ENCODE results near the genes CCDC136, KCP, SMKR1 and NRF1.

DNA sequence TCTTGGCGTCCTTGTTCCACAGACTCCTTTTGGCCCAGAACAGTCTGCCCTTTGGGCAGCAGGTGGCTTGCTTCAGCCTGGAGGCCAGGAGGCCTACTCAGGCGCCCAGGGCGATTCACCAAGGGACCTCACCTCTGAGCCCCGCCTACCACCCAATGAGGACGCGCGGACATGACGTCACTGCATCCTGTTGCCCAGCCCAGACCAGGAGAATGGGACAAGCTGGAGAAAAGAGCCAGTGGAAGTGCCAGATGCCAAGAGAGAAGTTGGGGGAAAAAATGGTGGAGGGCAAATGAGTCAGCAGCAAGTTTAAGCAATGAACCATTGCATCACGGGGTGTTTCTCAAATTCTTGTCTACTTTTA, 24.1 kb upstream of the LEP start:
- RRBS = no CpG with 5 or more reads among the region's 9 CpGs

- RRBS = no CpG with 5 or more reads among the region's 7 CpGs
Measured at GRCh38 chr7:128335355-128336164, 8.1 kb downstream of the RBM28 start.

- RRBS = no CpG with 5 or more reads among the region's 5 CpGs
Measured at GRCh38 chr7:128459329-128459844, 3.7 kb downstream of the HILPDA start.

DNA sequence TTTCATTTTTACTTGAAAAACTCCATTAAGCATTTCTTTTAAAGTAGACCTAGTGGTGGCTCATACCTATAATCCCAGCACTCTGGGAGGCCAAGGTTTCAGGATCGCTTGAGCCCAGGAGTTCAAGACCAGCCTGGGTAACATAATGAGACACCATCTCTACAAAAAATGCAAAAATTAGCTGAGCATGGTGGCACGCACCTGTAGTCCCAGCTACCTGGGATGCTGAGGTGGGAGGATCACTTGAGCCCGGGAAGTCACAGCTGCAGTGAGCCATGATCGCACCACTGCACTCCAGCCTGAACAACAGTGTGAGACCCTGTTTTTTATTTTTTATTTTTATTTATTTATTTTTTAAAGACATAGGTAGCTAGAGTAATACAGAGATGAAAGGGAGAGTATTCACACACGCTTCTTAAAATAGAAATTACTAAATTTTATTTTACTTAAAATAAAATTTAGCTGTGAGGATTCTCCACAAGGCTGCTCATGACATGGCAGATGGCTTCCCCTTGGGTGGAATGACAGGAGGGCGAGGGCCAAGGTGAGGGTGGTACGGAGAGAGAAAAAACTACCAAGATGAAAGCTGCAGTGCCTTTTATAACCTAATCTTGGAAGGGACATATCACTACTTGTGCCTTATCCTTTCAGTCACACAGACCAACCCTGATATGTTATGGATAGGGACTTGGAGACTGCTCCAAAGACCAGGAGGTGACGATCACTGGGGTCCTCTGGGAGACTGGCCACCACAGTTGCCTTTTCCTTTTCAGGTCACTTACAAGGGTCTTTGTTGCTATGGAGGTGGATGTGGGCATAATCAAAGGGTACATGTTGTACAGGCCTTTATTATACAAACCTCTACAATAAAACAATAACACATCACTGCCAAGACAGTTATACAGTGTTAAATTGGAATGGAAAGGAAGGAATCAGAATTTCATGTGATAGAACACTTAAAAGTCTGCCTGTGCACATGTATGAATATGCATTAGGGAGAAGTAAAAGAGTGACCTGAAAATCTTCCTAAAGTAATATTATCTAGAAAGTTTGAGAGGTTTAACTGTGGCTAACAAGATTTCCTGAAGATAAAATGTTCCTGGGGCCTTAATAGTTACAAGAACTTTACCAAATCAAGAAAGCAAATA, 12.3 kb upstream of the GARIN1A start:
- RRBS = no CpG with 5 or more reads among the region's 8 CpGs

DNA sequence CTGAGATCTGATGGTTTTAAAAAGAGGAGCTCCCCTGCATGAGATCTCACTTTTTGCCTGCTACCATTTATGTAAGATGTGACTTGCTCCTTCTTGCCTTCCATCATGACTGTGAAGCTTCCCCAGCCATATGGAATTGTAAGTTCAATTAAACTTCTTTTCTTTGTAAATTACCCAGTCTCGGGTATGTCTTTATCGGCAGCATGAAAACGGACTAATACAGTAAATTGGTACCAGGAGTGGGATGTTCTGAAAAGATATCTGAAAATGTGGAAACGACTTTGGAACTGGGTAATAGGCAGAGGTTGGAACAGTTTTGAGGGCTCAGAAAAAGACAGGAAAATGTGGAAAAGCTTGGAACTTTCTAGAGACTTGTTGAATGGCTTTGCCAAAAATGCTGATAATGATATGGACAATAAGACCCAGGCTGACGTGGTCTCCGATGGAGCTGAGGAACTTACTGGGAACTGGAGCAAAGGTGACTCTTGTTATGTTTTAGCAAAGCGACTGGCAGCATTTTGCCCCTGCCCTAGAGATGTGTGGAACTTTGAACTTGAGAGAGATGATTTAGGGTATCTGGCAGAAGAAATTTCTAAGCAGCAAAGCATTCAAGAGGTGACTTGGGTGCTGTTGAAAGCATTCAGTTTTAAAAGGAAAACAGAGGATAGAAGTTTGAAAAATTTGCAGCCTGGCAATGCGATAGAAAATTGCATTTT, 10.5 kb upstream of the GARIN1A start:
- RRBS = no CpG with 5 or more reads among the region's 8 CpGs

- RRBS = 5% methylated on average over 4 of the region's 38 CpGs
Measured at GRCh38 chr7:128791597-128792414, at the start of gene CCDC136. CCDC136 (plus strand) TSS chr7:128791968.

DNA sequence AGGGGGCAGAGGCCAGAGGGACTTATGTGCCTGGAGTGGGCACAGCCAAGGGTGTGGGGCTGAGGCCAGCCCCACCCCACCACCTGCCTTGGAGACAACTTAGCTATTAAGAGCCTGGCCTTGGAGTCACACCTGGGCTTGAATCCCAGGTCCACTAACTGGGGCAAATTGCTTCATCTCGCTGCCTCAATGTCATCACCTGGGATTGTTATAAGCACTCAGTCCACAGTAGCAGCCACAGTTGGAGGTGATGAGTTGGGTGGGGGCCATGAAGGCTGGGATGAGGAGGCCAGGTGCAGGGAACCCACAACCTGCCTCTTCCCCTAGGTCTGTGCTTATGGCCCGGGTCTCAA, 14.1 kb downstream of the FLNC start:
- RRBS = no CpG with 5 or more reads among the region's 2 CpGs

DNA sequence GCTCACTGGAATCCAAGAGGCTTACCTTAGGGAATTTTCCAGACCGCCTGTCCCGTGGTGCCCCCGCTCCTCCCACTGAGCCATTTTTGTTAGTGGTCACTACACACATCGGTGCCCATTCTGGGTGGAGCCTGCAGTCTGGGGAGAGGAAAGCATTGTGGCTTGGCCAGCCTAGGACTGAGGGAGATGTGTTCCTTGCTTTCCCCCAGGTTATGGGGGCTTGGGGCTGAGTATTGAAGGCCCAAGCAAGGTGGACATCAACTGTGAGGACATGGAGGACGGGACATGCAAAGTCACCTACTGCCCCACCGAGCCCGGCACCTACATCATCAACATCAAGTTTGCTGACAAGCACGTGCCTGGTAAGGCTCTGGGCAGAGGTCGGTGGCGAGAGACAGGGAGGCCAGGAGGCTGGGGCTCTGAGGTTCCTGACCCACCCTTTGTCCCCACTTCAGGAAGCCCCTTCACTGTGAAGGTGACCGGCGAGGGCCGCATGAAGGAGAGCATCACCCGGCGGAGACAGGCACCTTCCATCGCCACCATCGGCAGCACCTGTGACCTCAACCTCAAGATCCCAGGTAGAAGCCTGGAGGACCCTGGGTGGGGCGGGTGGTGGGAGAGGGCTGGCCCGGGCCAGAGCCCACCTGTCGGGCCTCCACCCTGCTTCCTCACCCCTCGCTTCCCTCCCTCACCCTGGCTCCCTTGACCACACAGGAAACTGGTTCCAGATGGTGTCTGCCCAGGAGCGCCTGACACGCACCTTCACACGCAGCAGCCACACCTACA, 9.2 kb upstream of the ATP6V1F start:
- RRBS = no CpG with 5 or more reads among the region's 24 CpGs

DNA sequence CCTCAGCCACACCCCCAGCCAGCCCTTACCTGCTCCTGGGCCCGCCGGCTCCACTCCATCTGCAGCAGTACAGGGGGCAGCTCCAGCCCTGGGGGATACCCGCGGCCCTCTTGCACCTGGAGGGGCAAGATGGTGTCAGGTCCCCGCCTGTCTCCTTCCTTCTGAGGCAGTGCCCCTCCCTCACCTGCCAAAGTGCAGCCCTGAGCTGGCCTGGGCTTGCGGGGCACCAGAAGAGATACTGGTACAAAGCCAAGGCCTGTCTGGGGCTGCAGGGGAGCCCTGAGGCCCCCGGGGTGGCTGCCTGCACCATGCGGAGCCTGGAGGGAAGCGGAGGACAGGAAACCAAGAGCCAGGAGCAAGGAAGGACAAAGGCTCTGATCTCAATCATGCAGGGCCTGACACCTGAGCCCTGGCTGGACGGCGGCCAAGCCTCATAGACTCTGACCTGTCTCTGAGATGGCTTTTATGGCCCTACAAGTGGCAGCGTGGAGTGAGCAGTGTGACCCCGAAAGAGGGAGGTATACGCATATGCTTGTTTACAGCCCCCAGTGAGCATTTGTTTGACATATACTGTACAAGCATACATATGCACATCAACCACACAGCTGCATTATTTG, 8.5 kb downstream of the ATP6V1FNB start:
- RRBS = no CpG with 5 or more reads among the region's 14 CpGs

DNA sequence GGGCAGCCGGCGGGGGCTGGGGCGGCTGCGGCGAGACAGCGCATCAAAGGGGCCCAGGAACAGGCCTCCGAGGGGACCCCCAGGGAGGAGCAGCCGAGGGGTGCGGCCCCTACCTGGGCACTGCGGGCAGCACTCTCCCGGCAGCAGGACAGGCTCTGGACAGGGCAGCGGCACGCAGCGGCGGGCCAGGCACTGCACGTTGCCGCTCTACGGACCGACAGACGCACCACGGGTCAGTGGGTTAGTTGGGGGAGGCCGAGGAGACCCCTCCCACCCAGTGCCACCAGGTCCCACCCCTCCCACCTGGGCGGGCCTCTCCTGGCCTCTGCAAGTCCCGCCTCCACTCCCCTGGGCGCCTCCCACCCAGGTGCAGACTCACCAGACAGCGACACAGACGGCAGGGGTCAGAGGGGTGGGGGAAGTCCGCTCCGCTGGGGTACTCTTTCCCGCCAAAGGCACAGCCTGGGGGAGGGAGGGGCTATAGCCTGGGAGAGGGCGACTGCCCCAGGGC, 19.4 kb downstream of the KCP start:
- RRBS = no CpG with 5 or more reads among the region's 31 CpGs

DNA sequence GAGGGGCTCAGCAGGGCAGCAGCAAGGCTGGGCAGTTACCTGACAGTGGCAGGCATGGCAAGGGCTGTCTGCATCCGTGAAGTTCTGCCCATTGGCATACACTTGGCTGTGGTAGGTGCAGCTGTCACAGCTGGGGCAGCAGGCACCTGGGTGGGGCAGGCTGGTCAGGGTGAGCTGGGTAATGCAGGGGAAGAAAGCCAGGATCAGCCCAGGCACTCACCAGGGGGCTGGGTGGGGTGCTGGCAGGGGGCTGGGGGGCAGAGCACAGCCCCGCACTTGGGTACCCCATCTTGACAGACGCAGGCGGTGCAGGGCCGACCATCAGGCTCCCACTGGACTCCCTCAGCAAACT, 17.9 kb downstream of the KCP start:
- RRBS = no CpG with 5 or more reads among the region's 5 CpGs

DNA sequence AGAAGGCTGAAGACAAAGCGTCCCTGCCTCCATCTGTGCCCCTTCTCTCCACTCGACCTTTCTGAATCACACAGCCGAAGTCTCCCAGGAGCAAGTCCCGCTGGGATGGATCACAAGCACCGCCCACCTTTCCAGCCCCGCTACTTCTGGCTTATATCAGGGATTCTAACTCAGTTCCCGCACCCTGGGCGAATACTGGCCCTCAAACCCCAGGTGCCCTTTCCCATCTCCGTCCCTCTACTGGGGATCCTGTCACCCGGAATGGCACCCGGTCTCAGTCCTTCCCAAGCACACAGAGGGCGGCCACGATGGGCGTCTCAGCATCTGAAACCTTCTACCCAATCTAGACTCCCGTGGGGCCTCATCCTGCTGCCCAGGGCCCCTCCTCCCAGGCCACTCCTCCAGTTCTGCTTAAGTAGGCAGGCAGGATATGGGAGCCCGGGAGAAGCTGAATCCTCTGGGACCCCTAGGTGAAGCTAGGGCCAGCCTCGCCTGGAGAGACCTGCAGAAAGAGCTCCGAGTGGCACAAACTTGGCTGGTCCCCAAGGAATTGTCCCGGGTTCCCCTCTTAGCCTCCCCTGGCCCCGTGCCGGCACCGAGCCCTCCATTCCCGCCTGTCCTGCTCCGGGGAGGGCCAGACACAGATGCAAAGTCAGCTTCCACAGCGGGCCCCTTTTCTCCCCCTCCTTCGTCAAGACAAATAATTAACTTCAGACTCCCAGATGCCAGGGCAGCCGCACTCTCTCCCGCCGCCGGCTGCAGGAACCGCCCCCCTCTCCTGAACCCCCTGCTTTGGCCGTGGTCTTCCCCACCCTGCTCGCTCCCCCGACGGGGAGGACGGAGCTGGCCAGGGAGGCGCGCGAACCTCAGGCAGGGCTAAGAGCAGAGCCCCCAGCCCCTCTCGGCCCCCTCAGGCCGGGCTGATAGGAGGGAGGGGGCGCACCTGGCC, 613 bp downstream of the KCP start:
- RRBS = no CpG with 5 or more reads among the region's 42 CpGs

DNA sequence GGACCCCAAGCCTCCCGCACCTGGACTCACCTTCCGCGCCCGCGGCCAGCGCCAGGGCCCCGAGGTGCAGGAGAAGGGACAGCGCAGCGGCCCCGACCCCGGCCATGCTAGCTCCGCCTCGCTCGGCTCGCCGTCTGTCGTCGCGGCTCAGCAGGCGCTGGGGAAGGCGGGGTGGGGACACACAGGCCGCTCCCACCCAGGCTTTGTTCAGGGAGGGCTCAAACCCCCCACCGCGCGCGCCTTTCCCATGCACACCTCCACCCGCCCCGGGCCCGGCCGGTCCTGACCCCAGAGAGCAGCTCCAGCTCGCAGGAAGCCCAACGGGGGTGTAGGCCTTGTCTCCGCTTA, at the start of gene KCP:
Gene KCP, minus strand, starts transcription at position 139 of the 348 bp plus-strand sequence.
- RRBS = 4% methylated on average over 5 of the region's 33 CpGs

DNA sequence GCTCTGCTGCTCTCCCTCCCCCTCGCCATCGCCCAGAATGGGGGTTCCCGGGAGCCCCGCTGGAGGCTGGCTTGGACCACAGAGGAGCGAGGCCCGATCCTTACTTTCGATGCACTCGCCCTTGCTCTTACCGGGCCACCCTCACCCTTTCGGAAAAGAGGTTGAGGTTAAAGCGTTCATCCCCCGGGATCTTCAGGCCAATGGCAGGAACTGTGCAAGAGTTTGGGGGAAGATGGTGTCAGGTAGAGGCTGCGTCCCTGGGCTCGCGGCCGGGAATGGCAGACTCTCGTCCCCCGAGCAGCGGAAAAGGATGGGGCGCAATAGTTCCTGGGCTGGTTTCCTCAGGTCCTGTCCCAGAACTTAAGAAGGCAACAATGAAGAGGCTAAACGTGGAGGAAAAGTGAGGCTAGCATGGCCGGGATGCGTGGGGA, 673 bp downstream of the IRF5 start:
- RRBS = 1% methylated on average over 8 of the region's 23 CpGs

- RRBS = no CpG with 5 or more reads among the region's 22 CpGs
Measured at GRCh38 chr7:128940444-128941395, 3.0 kb downstream of the IRF5 start.

DNA sequence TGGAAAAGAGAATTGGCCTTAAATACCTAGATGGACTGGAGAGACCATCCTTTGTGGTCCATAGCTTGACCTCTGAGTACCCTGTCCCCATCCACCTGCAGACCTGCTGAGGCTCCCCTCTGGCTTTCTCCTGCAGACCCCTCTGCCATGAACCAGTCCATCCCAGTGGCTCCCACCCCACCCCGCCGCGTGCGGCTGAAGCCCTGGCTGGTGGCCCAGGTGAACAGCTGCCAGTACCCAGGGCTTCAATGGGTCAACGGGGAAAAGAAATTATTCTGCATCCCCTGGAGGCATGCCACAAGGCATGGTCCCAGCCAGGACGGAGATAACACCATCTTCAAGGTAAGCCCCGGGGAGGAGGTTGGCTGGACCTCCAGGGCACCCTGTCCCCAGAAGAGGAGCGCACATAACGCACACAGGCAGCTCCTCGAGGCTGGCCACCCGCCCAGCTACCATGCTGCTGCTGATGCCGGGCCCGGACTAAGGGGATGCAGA, 4.3 kb downstream of the IRF5 start:
- RRBS = no CpG with 5 or more reads among the region's 13 CpGs

- RRBS = no CpG with 5 or more reads among the region's 3 CpGs
Measured at GRCh38 chr7:129374975-129375450, 59.2 kb upstream of the STRIP2 start.

- RRBS = 2% methylated on average over 68 of the region's 123 CpGs
Measured at GRCh38 chr7:129501850-129503084, at the start of gene SMKR1. SMKR1 (plus strand) TSS chr7:129502531.

DNA sequence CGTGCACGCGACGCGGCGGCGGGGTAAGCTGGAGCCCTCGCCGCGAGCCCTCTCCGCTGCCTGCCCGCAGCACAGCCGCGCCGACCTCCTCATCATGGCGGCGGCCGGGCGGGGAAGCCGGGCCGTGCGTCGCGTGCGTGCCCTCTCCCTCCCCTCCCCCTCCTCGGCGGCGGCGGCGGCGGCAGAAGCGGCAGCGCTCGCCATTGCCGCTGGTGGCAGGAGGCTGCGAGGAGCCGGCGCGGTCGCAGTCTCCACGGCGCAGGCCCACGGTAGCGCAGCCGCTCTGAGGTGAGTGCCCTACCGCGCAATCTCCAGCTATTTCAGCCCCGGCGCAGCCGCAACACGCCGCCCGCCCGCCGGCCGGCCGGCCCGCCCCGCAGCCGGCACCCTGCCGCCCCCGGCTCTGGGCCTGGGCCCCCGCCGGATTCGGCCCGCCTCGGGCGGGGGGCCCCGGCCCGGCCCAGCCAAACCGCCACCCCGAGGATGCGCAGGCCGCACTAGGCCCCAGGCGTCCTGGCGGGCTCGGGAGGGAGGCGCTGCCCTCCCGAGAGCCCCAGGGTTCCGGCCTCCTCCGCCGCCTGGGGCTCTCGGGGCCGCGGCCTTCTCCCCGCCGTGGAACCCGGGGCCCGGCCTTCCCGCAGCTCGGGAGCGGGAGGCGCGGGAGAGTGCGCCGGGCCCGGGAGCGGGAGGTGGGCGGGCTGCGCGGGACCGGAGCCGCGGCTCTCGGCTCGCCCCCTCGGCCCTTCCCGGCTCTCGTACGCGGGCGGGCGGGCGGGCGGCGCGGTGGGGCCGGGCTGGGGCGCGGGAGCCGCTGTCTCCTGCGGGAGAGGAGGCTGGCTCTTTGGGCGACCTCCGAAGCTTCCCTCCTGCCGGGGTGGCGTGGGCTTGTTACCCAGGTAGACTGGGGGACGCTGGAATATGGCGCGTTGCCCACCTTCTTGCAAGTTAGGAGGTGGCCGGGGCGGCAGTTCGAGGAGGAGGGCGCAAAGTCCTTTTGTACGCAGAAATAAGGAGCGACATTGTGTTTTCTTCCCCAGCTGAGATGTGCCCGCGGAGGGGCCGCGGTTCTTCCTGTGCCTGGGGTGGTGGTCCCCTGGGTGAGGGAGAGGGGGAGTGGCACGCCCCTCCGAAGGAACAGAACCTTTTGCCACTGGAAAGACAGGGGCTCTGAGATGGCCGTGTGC, at the start of gene NRF1:
Gene NRF1, plus strand, starts transcription at position 184 of the 1,184 bp plus-strand sequence.
- RRBS = 3% methylated on average over 51 of the region's 142 CpGs

GRCh38 chr7:129775493-129776044, 164.0 kb downstream of the NRF1 start:
- RRBS = 50% methylated on average over 1 of the region's 11 CpGs

Data from GM19239 (cell line).